Bronchial epithelial cell (primary cell): ENCODE measurements around the gene GGA1.

DNA sequence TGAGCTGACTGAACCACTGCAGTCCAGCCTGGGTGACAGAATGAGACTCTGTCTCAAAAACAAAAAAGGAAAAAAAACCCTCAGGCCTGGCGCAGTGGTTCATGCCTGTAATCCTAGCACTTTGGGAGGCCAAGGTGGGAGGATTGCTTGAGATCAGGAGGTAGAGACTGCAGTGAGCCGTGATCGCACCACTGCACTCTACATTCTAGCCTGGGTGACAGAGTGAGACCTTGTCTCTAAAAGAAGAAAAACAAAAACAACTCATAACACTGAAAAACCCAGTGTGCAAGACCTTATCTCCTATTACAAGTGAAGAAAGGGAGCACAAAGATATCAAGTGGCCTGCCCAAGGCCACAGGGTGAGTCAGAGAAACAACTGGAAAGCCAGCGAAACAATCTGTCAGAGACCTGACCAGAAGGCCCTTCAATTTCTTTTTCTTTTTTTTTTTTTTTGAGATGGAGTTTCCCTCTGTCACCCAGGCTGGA is 2.5 kb downstream of the TXN2 start:
- RRBS, 2 experiments, result no CpG with 5 or more reads among the region's 4 CpGs

DNA sequence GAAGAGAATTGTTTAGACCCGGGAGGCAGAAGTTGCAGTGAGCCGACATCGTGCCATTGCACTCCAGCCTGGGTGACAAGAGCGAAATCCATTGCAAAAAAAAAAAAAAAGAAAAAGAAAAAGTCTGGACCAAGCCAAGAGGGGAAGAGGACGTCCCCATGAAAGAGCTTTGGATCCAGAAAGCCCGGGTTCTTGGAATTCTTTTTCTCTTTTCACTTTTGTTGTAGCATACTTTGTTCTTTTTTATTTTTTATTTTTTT is 6.5 kb upstream of the TXN2 start:
- RRBS, 2 experiments, result no CpG with 5 or more reads among the region's 6 CpGs

- RRBS, 2 experiments, result no CpG with 5 or more reads among the region's 8 CpGs
Measured at GRCh38 chr22:36536716-36537253, 7.8 kb upstream of the EIF3D start.

GRCh38 chr22:36861955-36862737 is 1.3 kb downstream of the NCF4 start:
- RRBS, 2 experiments, result no CpG with 5 or more reads among the region's 19 CpGs

GRCh38 chr22:36900000-36901495 is 12.9 kb upstream of the CSF2RB start:
- RRBS, 2 experiments, result no CpG with 5 or more reads among the region's 16 CpGs

GRCh38 chr22:36940634-36941026 is 27.2 kb downstream of the CSF2RB start:
- RRBS, 2 experiments, result no CpG with 5 or more reads among the region's 3 CpGs

GRCh38 chr22:36977764-36978447 is 29.7 kb downstream of the TEX33 start:
- RRBS, 2 experiments, result no CpG with 5 or more reads among the region's 21 CpGs

DNA sequence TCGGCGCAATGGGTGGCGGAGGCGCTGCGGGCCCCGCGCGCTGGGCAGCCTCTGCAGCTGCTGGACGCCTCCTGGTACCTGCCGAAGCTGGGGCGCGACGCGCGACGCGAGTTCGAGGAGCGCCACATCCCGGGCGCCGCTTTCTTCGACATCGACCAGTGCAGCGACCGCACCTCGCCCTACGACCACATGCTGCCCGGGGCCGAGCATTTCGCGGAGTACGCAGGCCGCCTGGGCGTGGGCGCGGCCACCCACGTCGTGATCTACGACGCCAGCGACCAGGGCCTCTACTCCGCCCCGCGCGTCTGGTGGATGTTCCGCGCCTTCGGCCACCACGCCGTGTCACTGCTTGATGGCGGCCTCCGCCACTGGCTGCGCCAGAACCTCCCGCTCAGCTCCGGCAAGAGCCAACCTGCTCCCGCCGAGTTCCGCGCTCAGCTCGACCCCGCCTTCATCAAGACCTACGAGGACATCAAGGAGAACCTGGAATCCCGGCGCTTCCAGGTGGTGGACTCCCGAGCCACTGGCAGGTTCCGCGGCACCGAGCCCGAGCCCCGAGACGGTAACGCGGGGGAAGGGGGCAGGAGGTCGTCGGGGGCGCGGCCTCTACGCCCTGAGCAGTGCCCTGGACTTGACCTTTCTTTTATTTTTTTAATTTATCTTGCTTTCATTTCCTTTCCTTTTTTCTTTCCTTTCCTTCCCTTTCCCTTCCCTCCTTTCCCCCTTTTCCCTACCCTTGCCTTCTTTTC is 4.9 kb downstream of the MPST start:
- RRBS, 2 experiments, result 92% methylated on average over 17 of the region's 79 CpGs

DNA sequence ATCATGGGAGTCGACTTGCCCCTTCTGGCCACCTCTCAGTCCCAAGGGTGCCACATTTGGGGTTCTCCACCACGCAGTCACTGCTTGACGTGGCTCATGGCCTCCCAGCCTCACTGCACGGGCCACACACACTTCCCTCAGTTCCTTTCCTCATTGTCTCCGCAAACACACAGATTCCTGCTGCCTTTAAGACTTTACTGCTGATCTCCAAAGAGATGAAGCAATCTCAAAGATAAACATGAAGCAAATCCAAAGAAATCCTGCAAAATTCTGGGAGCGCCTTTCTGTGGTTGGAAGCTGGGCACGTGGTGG is 17.5 kb downstream of the C1QTNF6 start:
- RRBS, 2 experiments, result no CpG with 5 or more reads among the region's 7 CpGs

DNA sequence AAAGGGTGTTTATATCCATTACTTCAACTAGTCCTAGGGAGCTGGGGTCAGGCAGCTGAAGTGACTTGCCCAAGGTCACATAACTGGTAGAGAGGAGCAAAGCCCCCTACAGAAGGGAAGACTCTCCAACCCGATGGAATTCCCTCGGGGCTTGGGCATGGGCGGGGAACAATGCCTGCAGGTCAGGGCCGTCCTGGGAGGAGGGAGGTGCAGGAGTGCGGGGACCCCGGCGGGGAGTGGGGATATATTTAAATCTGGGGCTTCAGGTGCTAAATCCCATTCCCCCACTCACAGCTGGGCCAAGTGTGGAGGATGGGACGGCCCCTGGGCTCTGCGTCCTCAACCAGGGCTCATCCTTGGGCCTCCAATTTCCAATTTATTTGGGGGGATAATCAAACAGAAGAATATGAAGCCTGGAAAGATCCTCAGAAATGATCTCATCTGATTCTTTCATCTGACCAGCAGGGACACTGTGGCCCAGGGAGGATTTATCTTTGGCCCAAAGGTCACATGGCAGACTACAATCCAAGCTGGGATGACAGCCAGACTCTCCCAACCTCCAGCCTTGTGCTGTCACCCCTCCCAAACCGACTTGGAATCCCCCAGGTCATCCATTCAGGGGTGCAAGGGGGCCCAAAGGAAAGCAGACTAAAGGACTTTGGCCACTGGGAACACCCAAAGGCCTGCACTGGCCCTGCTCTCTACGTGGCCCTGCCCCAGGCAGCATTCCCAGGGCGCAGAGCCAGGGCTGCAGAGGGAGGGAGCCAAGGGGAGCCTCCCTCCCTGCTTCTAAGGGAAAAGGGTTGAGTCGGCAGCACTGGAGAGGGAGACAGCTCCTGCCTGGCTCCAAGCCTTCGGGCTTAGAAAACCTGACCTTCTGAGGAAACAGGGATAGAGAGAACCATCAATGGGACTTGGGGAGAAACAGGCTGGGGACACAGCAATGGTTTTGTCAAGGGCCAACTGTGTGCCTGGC is 8.8 kb upstream of the C1QTNF6 start:
- RRBS, 2 experiments, result no CpG with 5 or more reads among the region's 14 CpGs

DNA sequence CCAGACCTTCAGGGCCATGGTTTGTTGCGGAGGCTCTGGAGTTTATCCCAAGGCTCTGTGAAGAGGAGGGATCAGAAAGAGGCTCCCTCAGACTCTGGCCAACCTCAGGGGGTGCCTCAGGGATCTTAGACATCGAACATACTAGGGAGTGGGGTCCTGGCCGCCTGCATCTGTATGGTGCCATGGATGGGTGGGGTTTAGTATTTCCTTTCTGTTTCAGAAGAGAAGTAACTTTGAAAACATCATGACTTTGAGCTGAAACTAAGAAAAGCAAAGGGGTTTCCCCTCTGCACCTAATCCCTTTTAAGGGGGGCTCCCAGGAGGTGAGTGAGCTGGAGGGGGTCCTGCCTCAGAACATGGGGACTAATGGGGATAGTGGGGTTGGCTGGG is 11.7 kb upstream of the SSTR3 start:
- RRBS, 2 experiments, result no CpG with 5 or more reads among the region's 3 CpGs

- RRBS, 2 experiments, result no CpG with 5 or more reads among the region's 7 CpGs
Measured at GRCh38 chr22:37240159-37240733, 3.8 kb downstream of the RAC2 start.

DNA sequence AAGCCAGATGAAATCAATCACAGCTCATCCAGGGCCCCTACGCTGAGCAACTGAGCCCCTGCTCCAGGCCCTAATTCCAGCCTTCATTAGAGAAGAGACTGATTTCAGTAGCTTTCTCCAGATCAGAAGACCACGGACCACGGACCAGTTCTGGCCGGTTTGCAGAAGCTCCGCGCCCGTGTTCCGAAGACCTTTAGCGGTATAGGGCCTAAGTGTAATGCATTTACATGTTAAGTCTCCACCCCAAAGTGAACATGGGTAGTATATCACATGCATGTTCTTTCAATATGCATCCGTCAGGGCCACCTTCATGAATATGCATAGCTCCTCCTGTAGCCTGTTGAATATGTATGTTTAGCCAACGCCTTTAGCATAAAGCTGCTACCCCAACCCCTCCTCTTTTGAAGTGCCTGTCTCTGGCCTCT is 14.9 kb upstream of the RAC2 start:
- RRBS, 2 experiments, result no CpG with 5 or more reads among the region's 11 CpGs

GRCh38 chr22:37312592-37313069 is 30.3 kb downstream of the CYTH4 start:
- RRBS, 2 experiments, result 93 to 95% methylated on average over 1 of the region's 5 CpGs

DNA sequence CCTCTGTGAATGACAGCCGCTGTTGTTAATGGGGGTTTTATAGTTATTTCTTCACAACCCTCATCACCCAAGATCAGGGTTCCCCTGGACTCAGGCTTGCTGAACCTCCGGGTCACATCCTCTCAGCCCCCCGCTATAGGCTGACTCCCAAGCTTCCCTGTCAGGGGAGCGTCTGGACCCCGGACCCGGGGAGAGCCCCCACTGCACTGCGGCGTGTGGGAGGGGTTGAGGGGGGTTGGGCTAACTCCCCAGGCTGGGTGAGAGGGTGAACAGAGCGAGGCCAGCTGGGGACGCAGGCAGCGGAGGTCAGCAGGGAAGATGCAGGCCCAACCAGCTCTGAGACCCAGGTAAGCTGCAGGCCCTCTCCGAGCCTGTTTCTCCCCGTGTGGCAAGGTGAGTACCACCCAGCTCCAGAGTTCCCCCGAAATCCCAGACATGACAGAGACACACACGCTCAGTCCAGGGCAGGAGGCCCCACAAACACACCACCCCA is 47.3 kb downstream of the ELFN2 start:
- RRBS, 2 experiments, result 50 to 57% methylated on average over 4 of the region's 15 CpGs

DNA sequence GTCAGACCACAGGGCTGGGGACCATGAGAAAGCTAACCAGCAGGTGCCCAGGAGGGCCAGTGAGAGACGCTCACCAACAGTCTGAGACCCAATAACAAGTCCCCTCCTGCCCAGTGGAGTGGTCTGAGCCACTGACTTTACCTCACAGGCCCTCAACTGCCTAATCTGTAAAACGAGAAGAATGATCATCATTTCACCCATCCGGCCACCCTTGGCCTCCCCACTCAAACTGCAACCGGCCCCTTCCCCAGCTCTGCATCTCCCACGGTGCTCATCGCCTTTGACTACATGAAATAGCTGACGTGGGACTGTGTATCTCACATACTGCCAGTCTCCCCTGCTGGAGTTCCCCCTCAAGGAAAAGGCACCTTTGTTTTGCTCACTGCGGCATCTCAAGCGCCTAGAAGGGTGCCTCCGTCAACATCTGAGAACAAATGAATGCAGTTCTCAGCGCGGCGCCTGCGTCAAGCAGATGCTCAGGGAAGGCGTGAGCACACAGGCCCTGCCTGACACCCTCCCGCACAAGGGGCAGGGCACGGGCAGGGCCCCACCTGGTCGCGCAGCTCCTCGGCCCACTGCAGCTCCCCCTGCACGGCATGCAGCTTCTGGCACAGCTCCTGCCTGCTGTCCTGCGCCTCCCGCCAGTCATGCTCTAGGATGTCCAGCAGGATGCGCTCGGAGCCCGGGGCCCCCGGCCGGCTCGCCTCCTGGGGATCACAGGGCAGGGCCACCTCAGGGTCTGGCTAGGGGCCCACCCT is 11.1 kb downstream of the CARD10 start:
- RRBS, 2 experiments, result no CpG with 5 or more reads among the region's 29 CpGs

GRCh38 chr22:37515903-37516531 is 3.2 kb downstream of the CARD10 start:
- RRBS, 2 experiments, result no CpG with 5 or more reads among the region's 23 CpGs

- RRBS, 2 experiments, result 0% methylated on average over 5 of the region's 30 CpGs; no CpG with 5 or more reads in 1 of the 2 experiments
Measured at GRCh38 chr22:37561509-37562275, 1.4 kb downstream of the CDC42EP1 start.

DNA sequence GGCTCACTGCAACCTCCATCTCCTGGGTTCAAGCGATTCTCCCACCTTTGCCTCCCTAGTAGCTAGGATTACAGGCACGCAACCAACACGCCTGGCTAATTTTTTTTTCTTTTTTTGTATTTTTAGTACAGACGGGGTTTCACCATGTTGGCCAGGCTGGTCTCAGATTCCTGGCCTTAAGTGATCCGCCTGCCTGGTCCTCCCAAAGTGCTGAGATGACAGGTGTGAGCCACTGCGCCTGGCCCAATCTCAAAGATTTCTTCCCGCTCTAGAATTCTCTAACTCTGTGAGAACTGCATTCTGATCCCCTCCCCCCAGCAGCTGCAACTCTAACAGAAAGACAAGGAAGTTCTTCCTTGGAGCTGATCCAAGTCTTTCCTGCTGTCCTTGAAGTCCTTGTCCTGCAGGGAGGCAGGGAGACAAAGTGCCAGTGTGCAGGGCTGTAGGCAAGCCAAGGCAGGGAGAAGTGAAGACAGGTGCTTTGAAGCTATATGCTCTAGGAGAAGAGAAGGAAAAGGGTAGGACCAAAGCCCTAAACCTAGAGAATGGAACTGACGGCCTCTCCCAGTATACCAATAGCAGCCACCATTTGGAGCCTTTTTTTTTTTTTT is 9.5 kb upstream of the GGA1 start:
- RRBS, 2 experiments, result no CpG with 5 or more reads among the region's 8 CpGs

- RRBS, 2 experiments, result under 1% methylated on average over 18 to 23 of the region's 85 CpGs
Measured at GRCh38 chr22:37608062-37609120, at the start of gene GGA1. Gene GGA1 (plus strand): TSS chr22:37608834.